Neural progenitor cell (in vitro differentiated cells): ENCODE results near the gene NT5DC1.

DNA sequence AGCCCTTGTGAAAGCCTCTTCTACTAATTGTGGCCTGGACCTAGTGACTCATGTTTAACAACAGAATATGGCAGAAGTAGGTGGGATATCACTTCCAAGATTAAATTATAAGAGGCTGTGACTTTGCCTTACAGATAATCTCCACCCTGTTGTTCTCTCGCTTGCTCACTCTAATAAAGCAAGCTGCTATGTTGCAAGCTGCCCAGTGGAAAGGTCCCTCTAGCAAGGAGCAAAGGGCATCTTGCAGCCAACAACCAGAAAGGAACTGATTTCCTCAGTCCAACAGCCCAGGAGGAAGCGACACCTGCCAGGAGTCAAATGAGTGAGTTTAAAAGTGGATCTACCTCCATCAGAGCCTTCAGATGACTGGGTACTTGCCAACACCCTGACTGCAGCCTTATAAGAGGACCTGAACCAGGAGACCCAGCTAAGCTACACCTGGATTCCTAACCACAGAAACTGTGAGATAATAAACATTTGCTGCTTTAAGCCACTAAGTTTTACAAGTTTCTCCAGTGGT is 112.7 kb downstream of the FRK start:
- RAMPAGE, long total RNA: no peak

DNA sequence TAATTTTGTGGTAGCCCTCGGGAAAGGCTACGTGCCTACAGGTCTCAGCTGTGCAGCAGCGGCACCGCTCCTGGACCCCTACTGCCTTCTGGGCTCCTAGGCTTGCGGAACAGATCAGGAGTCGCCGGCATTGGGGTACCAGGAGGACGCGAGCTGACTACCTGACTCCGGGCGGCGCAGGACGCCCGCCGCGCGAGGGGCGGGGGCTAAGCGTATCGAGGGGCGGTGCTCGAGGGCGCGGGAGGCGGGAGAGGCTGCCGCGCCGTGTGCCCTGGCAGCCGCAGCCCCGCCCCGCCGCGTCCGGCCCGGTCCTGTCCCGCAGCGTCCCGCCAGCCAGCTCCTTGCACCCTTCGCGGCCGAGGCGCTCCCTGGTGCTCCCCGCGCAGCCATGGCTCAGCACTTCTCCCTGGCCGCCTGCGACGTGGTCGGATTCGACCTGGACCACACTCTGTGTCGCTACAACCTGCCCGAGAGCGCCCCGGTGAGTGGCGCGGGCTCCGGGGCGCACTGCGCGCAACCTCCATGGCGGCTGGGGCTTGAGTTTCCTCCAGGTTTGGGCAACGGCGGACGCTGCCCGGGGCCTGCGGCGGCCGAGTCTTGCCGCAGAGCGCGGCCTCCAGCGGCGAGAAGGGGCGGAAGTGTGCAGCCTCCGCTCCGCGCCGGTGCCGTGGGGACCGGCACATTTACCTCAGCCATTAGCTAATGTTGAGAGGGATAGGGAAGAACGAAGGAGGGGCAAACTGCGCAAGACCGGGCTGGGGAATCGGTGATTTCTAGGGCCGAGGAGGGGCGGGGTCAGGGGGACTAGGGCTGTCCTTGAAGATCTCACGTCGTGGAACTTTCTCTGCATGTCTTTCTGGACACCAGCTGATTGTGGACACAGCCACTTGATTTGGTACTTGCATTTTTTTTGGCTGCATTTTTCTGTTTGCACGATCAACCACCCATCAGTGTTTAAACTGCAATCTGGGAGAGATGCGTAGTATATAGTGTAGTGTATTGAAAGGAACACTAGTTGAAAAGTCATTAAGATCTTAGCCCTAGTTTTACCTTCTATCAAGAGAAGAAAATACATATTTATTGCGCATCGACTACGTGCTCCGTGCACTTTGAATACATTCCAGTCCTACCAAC is at the start of gene NT5DC1:
Gene NT5DC1, plus strand, starts transcription at position 311 of the 1,134 bp plus-strand sequence.
- RAMPAGE, long total RNA: no peak

- RAMPAGE, long total RNA: no peak
These were observed 31.0 kb downstream of the TSPYL4 start for GRCh38 chr6:116222868-116223340.

DNA sequence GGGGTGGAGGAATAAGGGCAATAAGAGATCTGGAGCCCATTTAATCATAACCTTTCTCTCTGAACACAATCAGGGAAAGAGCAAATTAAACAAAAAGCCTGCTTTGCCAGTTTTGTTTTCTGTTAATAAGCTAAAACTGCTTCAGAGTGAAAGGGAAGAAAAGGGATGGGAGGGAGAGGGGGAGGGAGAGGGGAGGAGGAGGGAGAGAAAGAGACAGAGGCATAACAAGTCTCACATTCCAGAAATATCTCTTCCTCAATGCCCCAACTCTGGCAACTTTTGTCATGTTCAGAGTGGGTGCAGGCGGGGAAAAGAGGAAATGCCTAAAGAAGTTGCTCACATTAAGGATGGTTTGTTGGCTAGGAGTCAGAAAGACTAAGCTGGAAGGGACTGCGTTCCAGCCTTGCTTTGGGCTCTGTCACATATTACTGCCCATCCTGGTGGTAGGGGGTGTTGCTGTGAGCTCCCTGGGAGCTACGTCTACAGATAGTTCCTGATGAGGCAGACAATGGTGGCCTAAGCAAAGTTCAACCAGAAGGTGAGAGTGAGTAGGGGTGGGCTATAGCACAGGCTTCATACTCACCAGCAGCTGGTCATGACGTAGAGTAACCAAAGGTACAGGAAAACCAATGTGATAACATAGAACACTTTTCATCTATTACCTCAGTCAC is 2.3 kb downstream of the TSPYL4 start:
- RAMPAGE, long total RNA: no peak

- RAMPAGE, long total RNA: no peak
These were observed 852 bp upstream of the TSPYL4 start for GRCh38 chr6:116254799-116255054.

- RAMPAGE, long total RNA: no peak
These were observed 3.2 kb downstream of the TSPYL1 start for GRCh38 chr6:116276573-116276888.

GRCh38 chr6:116278696-116279229 is 967 bp downstream of the TSPYL1 start:
- RAMPAGE, long total RNA: no peak

- RAMPAGE, long total RNA: no peak
These were observed 3.9 kb downstream of the CALHM6 start for GRCh38 chr6:116465014-116465577.

- RAMPAGE, long total RNA: no peak
These were observed 348 bp downstream of the RSPH4A start for GRCh38 chr6:116616601-116617052.

- RAMPAGE, long total RNA: no peak
These were observed 816 bp downstream of the FAM162B start for GRCh38 chr6:116764761-116765044.

- RAMPAGE, long total RNA: no peak
These were observed 52.6 kb downstream of the DCBLD1 start for GRCh38 chr6:117535155-117535343.

DNA sequence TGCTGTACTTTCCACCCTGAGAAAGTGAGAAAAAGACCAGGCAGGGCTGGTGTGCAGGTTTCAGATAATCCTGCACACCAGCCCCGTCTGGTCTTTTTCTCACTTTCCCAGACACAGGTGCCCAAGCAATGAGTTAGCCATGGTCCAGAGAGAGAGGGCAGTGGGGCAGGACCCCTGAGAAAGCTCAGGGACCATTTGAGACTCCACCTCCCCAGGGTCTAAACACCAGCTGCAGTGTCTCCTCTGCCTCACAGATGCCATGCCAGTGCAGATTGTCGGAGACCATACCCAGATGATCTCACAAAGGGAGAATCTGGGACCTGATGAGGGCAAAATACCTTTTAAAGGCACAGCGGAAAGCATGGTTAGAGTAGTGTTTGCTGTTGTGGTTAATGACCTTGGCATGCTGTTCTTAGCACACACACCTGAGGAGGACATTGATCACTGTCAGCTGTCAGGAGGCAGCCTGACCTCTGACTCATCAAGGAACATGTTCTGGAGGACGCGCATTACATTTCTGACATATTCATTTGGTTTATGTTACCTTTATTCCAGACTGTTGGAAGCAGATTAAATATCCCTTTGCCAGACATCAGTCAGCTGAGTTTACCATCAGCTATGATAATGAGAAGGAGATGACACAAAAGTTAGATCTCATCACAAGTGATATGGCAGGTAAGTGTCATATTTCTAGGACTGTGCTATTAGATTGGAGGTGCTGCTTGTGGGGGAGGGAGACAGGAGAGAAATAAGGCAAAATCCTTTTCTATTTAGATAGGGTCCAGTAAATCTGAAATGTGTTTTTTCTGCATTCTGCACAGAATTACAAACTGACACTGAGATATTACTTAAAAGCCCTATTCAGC is 57.2 kb downstream of the GOPC start:
- RAMPAGE, long total RNA: no peak

DNA sequence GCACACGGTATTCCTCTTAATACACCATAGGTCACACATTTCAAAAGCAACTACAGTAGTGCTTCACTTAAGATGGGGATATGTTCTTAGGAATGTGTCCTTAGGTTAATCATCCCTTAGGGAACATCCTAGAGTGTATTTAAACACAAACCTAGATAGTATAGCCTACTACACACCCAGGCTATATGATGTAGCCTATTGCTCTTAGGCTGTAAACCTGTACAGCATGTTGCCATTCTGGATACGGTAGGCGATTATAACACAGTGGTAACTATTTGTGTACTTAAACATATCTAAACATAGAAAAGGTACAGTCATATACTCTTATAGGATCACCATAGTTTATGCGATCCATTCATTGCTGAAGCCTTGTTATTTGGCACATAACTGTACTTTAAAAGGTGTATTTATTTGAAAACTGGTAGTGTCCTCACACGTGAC is 911 bp upstream of the GOPC start:
- RAMPAGE, long total RNA: no peak

GRCh38 chr6:117829589-117830214 is 77.4 kb upstream of the SLC35F1 start:
- RAMPAGE, long total RNA: no peak

- RAMPAGE, long total RNA: no peak
These were observed 105.9 kb downstream of the SLC35F1 start for GRCh38 chr6:118012836-118013462.

DNA sequence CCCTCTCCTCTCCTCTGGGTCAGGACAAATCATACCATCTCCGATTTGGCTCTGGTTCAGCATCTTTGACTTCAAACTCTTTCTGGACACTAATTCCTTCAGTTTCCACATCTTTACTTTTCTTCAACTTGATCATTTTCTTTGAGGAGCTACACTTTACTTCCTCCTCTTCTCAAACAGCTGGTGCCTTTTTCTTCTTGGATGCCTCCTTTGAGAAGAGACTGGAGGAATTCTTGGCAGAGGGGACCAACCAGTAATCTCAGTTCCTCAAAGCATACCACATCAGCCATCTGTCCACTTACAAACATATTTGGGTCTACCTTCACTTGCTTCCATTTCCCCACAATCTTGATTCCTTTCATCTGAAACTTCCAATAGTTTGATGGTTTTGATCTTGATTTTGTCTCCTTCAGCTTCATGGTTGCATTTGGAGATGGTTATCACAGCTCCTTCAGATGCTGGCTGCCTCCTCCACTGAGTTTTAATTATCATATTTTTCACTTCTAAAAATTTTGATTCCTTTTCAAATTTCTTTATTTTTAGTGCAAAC is 93.4 kb upstream of the PLN start:
- RAMPAGE, long total RNA: no peak

- RAMPAGE, long total RNA: no peak
These were observed 10.8 kb upstream of the PLN start for GRCh38 chr6:118537286-118537706.

DNA sequence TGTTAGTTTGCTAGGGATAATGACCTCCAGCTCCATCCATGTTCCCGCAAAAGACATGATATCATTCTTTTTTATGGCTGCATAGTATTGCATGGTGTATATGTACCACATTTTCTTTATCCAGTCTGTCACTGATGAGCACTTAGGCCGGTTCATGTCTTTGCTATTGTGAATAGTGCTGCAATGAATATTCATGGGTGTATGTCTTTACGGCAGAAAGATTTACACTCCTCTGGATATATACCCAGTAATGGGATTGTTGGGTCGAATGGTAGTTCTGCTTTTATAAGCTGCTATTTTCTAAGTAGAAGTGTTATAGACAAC is 7.8 kb downstream of the PLN start:
- RAMPAGE, long total RNA: no peak

DNA sequence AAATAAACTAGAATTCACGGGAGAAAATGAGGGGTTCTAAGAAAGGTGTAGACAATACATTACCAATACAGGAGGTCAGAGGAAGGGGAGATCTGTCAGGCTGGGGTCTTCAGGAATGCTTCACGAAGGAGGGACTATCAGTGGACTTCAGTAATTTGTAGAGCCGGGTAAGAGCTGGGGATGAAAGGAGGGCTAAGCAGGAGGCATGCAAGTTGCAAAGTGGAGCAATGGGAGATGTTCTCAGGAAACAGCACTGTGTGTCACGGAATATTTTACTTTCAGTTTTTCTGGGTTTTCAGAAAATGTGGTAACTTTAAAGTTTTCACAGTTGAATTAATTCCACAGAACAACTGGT is 12.9 kb upstream of the CEP85L start:
- RAMPAGE, long total RNA: no peak

DNA sequence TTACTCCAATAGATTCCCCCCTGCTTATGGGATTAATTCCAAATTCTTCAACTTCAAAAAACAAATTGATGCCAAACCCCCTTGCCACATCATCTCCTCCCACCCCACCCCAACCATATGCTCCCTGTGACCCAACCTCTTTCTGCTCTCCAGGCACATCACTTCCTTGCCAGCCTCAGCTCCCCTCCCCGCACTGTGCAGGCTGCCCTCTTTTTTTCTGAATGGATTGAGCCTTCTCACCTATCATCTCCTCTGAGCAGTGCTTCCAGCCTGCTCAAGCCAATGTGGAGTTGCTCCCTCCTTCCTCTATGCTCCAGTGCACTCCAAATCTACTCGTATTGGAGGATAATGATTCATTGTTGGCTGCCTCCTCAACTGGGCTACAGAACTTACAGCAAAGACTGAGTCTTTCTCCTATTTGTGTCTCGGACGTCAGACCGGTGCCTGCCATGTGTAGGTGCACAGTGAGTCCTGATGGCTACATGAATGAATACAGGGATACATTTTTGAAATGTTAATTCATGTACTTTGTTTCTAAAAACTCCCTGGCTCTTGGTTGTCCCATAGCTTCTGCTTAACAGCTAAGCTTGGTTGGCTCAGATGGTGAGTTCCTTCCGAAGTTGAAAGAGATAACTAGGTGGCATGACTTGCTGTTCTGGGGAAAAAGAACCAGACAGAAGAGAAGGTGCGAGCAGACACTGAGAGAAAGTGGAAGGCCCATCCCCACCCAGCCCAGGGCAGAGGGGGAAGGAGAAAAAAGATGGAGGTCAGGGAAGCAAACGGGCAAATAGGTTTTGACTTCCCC is 93.3 kb upstream of the CEP85L start:
- RAMPAGE, long total RNA: no peak